Duodenum (tissue), 1 donor: Measurements from ENCODE around the gene SNRPD3.

DNA sequence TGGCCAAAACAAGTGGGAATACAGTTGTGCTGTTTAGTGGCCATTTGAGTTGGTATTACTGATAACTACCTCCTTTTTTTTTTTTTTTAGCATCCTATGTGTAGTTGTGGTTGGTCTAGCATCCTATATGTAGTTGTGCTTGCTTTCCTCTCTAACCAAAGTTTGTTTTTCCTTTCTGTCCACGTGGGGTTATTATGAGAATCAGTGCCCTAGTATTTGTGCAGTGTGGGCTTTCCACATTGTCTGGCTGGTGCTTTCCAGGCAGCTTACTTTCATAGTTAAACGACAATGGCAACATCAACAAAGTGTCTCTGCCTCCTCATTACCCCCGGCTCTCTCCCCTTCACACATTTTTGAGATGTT, 19.0 kb downstream of the SPECC1L start:
- PRO-cap = no peak

GRCh38 chr22:24427772-24428375, 475 bp downstream of the ADORA2A start:
- PRO-cap = no peak

DNA sequence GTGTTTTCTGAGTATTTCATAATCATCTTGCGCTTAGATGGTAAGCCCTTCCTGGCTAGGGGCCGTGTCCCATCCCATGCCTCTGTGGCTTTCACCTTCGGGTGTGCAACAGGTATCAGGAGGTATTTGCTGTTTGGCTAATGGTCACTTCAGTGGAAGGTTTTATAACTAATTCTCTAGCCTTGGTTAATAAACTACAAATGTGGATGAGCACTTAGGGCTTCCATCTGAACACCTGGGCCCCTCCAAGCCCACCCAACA, 4.1 kb downstream of the UPB1 start:
- PRO-cap = no peak

DNA sequence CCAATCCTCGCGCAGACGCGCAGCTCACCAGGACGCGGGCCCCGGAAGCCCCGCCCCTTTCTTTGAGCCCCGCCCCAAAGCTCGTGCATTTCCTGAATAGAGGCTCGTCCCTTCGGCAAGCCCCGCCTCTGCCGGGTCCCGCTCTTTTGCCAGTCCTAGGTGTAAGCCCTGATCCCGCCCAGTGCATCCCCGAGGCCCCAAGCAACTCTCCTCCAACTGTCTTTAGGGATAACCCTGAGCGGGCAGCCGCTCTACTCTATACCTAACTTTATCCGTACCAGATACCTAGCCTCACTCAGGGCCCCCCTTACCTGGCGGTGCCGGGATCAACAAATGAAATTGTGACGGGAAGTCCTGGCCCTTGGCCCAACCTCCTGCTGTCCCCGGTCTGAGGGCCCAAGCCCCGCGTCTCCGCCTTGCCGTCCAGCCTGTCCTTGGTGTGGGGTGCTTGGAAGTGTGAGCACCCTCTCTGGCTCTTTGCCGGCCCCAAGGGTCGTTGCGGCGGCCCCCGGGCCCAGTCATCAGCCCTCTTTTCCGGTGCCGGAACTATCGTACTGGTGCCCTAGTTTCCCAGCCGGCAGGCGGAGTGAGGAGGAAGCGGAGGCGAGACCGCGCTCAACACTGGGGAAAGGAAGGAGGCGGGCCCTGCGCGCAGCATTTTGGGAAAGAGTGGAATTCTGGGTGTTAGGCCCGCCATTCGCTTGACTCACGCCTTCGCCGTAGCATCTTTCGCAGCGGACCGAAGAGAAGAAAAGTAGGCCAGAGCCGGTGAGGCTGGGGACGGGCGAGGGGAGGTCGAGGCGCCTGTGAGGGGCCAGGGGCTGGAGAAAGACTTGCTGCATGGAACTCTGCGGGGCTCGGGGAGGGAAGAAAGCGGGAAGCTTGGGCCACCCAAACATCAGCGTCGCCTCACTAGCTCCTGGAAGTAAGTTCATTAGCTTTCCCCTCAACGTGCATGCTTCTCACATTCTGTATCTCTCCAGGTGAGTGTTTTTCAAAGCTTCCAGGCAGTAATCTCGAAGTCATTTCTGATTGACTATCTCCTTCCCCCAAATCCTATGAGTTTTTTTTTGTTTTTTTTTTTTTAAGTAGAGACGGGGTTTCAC, at the start of gene SNRPD3:
SNRPD3 (plus strand) TSS at position 696 of the 1,106 bp plus-strand sequence.
- PRO-cap = bidirectional peak, plus-strand start at position 181 of the sequence, minus-strand start outside the sequence; bidirectional peak, plus-strand start at position 696 of the sequence, minus-strand start at position 588 of the sequence

DNA sequence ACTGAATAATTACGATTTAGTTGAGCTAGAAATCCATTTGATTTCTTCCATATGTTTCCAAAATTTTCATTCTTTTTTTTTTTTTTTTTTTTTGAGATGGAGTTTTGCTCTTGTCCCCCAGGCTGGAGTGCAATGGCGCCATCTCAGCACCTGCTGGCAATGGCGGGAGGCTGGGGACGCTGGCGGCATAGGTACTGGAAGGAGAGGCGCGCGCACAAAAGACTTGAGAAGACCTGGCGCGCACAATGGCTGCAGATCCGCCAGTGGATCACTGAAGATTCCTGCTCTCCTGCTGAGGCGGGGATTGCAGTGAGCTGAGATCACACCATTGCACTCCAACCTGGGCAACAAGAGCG, 57.6 kb downstream of the GGT1 start:
- PRO-cap = no peak

DNA sequence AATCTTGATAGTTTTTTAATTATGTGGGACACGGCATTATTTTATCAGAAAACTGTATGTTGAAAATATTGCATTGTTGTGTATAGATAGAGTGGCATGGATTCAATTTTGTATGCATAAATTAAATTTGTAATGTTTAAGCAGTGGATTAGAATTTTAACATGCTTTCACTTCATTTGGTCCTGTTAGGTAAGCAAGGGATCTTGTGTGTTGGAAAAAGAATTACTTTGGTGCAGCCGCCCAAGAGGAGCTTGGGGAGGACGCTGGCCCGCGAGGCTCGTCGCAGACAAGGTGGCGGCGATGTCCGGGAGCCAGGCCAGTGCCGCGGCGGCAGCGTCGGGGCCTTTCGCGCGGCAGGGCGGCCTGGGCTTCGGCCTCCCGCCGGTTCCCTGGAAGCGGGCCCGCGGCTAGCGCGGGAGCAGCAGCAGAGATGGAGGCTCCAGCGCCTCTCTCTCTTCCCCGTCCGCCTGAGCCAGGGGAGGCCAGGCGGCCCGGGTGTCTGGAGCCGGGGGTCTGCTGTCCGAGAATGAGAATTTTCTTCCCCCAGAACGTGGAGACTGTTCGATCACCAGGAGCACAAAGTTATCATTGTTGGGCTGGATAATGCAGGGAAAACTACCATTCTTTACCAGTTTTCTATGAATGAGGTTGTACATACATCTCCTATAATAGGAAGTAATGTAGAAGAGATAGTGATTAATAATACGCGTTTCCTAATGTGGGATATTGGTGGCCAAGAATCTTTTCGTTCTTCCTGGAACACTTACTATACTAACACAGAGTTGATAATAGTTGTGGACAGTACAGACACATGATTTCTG, 82.8 kb downstream of the GGT1 start:
- PRO-cap = no peak

GRCh38 chr22:24695770-24696381, 78.6 kb downstream of the PIWIL3 start:
- PRO-cap = no peak

DNA sequence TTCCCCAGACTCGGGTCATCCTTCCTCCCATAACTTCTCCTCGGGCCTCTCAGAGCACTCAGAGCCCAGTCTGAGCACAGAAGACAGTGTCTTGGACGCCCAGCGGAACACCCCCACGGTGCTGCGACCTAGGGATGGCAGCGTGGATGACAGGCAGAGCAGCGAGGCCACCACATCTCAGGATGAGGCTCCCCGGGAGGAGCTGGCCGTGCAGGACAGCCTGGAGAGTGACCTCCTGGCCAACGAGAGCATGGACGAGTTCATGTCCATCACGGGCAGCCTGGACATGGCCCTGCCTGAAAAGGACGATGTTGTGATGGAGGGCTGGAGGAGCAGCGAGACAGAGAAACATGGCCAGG, 48.4 kb downstream of the LHFPL7 start:
- PRO-cap = no peak

DNA sequence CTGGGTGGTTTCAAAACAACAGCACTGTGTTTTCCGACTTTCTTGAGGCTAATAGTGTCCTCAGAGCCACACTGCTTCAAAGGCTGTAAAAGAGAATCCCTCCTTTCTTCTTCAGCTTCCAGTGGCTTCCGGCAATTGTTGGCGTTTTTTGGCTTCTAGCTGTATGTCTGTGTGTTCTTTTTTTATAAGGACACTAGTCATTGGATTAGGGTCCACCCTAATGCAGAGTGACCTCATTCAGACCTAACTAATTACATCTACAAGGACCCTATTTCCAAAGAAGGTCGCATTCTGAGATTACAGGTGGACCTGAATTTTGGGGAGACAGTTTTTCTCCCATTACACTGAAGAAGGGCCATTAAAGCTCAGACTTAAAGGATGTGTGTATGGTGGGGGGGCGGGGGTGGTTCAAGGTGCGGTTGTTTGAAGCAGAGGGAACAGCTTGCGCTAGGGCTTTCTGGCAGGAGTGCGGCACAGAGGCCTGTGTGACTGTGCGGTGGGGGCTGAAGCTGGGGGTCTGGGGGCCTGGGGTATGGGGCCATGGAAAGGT, 30.8 kb downstream of the KIAA1671 start:
- PRO-cap = no peak

- PRO-cap = no peak
Observed at GRCh38 chr22:25006452-25007092, 54.1 kb downstream of the KIAA1671 start.

- PRO-cap = no peak
Observed at GRCh38 chr22:25069945-25070523, 117.5 kb downstream of the KIAA1671 start.

GRCh38 chr22:25071304-25071646, 118.8 kb downstream of the KIAA1671 start:
- PRO-cap = no peak

GRCh38 chr22:25110638-25111660, 88.7 kb upstream of the CRYBB3 start:
- PRO-cap = no peak

DNA sequence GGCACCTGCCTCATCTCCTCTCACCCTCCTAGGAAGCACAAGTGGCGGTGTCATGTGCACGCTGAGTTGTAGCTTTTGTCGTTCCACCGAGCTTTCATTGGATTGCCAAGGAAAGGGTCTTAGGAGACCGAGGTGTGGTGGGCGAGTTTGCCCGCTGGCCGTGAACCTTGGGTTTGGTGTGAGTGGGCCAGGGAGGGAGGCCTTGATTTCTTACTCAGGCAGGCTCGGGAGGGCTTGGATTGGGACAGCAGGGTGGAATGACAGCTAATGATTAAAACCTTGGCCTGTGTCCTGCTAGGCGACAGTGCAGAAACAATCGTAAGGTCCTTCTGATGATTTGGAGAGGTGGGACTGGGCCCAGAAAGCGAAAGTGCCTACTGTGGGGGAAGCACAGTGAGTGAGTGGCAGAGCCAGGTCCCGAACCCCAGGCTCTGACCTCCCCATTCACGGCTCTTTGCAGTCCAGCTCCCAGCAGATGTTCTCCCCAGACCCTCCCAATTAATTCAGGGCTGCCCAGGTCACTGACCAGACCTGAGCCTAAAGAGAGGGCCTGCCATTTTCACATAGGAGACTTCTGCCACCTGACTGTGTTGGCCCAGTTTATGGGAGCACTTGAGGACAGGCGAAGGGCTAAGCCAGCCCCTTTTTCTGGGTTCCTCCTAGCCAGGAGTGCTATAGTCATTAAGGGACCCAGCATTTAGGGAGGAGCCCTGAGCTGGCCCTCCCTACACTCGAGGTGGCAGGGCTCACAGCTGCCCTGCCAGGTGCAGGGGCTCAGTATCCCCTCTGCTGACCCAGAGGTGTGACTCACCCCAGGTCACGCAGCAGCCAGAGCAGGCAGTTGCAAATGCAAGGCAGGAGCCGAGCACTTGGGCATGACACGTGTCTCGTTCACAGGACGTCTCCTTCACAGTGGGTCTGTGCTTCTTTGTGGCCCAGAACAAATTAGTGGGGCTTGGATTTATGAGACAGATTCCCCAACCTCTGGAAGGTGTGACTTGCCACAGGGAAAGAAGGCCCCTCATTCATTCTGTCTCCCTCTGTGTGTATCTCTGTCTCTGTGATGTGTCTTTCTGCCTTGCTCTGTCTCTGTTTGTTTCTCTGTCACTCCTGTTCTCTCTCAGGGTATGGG, 86.5 kb upstream of the CRYBB3 start:
- PRO-cap = no peak

DNA sequence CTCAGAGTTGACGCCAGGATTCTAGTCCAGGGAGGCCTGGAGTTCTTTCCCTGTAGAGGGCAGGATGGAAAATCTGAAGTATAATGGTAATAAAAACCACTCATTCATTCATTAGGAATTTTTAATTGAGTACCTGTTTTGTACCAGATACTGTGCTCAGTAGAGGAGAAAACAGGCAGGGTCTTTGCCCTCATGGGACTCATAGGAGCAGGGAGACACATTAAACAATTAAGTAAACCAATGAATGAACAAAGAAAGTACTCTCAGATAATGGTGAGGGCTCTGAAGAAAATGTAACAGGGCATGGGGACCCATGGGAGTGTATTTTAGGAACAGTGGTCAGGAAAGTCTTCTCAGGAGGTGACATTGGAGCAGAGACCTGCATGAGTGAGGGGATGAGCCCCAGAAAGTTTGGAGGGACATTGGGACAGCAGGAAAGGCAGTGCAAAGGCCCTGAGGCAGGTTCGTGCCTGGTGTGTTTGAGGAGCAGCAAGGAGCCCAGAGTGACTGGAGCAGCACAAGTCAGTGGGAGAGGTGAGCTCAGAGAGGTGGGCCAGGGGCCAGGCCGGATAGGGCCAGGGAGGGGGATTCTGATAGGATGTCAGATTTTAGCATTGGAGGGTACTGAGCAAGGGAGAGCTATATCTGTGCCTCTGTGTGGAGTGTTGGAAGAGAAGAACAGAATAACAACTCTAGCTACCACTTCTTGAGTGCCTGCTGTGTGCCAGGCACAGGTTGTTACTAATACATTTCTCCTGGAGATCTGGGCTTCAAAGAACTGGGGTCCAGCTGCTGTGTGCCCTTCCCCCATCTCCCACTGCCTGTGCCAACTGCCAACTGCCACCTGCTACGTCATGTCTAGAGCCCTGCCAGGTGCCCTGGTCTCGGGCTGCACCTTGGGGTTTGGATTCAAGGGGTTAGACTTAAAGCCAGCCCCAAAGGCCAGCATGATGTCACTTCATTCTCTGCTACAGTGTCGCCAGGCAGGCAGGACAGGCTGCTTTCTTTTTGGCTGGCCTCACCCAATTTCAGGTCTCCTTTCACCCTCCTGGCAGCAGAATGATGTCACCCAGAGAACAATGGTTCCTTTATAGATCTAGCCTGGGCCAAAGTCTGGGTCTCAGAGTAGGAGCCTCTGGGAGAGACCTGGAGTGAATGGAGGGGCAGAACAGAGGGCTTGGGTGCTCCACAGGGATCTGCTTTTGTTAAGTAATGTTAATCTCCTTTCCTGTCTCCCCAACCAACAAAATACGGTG, 79.9 kb upstream of the CRYBB3 start:
- PRO-cap = bidirectional peak, plus-strand start at position 1,147 of the sequence, minus-strand start at position 972 of the sequence

DNA sequence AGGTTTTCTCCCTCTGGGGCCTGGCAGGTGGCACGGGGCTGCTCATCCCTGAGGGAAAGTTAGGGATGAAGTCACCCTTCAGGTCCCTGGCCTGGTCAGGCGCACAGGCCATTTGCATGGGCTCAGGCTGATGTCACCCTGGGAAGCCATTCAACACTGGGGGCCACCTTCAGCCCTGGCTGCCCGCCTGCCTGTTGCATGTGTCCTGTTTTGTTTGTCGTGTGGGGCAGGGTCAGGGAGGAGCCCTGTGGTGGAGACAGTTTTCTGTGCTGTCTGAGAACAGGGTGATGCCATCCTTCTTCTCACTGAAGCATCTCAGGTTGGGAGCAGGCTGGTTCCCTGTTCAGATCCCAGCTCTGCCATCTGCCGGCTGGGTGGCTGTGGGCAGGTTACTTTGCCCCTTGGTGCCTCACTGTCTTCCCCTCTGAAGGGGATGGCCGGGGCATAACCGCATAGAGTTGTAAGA, 68.2 kb upstream of the CRYBB3 start:
- PRO-cap = no peak

DNA sequence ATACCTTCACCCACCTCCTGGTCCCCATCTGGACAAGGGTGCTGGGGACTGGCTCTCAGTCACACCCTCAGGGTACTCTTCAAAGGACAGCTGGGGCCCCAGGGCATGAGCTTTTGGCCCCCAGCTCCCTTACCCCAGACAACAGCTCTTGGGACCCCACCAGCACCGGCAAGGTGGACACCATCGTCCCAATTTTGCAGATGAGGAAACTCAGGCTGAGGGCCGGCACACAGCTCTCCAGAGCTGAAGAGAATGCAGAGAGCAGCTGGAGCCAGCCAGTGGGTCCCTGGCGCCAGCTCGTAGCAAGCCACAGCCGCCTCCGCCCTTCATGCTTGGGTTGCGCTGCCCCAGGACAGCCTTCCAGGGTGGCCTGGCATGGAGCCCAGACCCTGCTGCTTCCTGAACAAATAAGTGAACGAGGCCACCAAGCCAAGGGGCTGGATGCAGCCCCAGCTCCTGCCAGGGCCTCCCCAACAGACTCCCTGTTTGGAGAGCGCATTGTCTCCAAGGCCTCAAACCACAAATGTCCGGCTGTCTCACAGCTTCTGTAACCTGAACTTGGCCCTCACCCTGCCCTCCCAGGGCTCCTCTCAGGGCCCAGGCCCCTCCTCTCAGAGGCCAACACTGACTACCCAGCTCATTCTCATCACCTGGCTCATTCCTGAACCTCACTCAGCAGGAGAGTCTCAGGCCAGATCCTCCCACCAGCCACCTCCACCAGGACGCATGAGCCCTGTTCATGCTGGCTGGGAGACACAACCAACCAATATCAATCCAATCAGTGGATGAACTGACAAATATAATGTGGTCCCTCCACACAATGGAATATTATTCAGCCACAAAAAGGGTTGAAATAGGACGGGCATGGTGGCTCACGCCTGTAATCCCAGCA, 163.6 kb upstream of the GRK3 start:
- PRO-cap = no peak

DNA sequence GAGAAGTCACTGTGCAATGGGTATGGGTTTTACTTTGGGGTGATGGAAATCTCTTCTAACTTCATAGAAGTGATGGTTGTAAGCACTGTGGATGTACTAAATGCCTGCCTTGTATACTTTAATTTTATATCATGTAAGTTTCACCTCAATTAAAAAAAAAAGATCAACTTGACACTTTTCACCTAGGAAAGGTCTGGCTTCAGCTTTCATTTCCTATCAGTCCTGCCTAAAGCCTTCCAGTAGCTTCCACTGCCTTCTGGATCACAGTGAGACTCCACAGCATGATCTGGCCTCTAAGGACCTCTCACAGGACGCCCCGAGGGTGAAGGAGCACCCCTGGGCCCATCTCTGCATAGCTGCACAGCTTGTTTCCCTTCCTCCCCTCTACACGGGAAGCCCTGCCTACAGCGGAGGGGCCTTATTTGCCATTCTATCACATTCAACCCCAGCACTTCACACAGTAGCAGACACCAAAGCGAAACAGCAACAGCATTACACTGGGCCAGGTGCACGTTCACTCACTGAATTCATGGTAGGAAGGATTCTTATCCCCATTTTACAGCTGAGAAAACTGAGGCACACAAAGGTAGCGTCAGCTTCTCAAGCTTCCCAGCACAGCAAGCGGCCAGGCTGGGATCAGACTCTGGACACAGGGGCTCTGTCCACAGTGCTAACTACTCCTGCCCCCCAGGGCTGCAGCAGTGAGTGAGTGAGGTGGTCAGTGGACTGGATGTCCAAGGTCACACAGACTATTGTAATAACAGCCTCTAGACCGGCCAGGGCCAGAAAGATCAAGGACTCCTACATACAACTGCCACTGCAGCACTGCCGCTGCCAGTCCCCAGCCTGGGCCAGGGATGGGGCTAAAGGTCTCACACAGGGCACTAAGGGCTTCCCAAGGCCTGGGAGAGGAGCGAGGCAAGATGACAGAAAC, 162.2 kb upstream of the GRK3 start:
- PRO-cap = no peak

DNA sequence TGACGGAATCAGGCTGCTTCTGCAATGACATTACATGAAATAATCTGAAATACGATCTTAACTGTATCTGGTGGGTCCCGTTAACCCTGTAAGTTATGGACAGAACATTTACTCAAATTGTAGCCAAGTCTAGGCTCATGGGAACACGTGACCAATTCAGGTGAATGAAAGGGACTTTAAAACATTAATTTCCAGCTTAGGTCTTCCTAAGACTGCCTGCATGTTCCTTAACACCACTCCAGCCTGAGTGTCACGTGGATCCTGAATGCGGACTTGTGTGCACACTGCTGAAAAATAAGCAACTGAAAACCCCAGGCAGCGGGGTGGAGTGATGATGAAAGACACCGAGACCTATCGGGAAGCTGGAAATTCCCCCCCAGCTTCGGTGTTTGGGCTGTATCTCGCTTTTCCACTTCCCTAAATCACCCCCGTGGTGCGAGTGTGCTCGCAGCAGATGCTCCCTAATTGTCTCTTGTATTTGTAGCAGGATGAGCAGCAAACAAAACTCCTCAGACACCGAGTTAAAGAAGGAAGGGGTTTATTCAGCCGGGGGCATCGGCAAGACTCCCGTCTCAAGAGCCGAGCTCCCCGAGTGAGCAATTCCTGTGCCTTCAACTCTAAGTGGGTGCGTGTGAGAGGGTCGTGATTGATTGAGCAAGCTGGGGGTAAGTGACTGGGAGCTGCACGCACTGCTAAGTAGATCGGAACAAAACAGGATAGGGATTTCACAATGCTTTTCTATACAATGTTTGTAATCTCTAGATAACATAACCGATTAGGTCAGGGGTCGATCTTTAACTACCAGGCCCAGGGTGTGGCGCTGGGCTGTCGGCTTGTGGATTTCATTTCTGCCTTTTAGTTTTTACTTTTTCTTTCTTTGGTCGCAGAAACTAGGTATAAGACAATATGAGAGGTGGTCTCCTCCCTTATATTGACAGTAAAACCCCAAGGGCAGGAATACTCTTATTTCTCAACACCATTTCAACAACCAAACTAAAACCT, 144.8 kb upstream of the GRK3 start:
- PRO-cap = no peak

DNA sequence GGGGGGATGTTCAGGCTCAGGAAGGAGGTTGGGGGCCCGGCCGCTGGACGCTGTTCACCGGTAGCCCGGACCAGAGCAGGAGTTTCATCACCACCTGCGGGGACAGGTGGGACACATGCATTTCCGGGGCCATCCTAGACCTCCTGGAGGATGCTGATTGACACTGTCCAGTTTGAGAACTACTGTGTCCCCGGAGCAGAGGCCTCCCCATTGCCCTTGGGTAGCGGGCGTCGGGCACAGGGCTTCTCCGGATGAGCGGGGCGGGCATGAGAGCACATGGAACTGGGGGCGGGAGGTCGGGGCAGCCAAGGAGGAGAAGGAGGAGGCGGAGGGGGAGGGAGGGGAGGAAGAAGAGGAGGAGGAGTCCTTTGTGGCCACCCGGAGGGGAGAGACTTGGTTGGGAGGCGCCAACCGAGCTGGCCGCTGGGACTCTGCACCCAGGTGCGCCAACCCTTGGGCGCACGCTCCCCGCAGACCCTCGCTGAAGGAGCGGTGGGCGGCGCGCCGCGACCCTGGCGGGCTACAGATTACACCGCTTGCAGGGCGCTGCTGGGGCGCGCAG, 143.9 kb upstream of the GRK3 start:
- PRO-cap = no peak